ENCODE data around the gene KCNJ15.

- RRBS, result no CpG with 5 or more reads among the region's 6 CpGs
CAGE:
- cytosol, long polyA plus RNA, result no peak
- long polyA plus RNA, result no peak
- nucleus, long polyA plus RNA, result no peak
Observed at GRCh38 chr21:37207122-37207825, 59.9 kb downstream of the VPS26C start.

DNA sequence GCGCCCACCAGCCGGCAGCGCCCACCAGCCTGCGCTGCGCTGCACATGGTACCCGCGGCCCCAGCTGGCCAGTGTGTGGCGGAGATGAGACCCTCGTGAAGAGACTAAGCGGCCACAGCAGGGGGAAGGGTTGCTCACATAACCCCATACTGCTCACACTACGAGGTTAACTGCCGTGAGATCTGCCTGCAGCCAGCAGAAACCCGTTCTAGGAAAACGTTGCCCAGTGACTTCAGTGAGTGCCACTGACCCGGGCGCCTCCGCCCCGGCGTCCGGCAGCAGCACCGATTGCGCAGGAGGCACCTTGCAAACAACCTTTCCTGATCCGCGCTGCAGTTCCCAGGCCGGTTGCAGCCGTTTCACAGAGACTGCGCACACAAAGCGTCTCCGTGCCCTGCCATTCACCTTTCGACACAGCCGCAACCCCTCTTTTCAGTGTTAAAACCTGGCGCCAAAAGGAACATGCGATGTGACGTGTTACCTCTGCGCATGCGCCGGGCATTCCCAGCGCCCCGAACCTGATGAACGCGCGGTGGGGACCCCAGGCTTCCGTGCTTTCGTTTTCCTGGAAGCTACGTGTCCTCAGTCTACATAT, 9.1 kb downstream of the VPS26C start:
- RRBS, result 4% methylated on average over 8 of the region's 45 CpGs
CAGE:
- cytosol, long polyA plus RNA, result no peak
- long polyA plus RNA, result no peak
- nucleus, long polyA plus RNA, result no peak

DNA sequence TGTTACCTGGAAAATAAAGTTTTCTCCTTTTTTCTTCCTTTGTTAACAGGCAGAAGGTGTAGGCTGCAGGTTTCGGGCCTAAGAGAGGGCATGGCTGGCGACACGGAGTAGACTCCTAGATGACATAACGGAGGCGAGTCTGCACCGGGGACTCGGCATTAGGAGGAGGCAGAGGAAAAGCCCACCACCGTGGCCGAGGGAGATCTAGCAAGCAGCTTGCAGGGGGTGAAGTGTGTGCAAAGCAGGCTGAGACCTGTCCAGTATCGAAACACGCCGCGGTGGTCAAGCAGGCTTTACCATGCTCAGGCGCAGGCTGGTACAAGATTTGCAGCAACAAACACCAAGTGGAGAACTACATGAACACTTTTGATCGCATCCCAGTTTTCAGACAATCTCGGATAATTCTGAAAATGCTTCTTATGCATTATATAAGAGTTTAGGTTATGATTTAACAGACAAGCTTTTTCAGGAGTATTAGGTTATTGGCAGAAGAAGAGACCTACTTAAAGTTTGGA, 8.6 kb downstream of the VPS26C start:
- RRBS, result no CpG with 5 or more reads among the region's 16 CpGs
CAGE:
- cytosol, long polyA plus RNA, result no peak
- long polyA plus RNA, result no peak
- nucleus, long polyA plus RNA, result no peak

DNA sequence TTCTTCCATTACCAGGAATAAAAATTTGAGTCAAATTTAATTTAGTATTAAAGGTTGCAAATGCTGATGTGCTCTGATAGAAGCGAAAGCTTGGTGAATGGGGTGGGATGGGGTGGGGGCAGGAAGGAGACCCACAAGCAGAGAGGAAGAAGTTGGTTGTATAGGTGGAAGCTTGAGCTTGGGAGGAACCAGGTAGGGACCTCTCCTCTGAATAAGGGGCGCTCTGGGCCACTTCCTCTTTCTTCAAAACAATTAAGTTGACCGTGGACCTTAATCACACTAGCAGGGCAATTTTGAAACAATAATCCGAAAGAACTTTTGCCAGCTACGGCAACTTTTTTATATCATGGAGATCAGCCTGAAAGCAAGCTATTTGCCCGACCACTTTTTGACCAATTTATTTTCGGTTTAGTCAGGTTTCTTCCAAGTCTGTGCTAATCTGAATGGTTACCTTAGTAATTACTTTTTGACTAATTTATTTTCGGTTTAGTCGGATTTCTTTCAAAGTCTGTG, 1.8 kb upstream of the DYRK1A start:
- RRBS, result no CpG with 5 or more reads among the region's 9 CpGs
CAGE:
- cytosol, long polyA plus RNA, result no peak
- long polyA plus RNA, result no peak
- nucleus, long polyA plus RNA, result no peak

DNA sequence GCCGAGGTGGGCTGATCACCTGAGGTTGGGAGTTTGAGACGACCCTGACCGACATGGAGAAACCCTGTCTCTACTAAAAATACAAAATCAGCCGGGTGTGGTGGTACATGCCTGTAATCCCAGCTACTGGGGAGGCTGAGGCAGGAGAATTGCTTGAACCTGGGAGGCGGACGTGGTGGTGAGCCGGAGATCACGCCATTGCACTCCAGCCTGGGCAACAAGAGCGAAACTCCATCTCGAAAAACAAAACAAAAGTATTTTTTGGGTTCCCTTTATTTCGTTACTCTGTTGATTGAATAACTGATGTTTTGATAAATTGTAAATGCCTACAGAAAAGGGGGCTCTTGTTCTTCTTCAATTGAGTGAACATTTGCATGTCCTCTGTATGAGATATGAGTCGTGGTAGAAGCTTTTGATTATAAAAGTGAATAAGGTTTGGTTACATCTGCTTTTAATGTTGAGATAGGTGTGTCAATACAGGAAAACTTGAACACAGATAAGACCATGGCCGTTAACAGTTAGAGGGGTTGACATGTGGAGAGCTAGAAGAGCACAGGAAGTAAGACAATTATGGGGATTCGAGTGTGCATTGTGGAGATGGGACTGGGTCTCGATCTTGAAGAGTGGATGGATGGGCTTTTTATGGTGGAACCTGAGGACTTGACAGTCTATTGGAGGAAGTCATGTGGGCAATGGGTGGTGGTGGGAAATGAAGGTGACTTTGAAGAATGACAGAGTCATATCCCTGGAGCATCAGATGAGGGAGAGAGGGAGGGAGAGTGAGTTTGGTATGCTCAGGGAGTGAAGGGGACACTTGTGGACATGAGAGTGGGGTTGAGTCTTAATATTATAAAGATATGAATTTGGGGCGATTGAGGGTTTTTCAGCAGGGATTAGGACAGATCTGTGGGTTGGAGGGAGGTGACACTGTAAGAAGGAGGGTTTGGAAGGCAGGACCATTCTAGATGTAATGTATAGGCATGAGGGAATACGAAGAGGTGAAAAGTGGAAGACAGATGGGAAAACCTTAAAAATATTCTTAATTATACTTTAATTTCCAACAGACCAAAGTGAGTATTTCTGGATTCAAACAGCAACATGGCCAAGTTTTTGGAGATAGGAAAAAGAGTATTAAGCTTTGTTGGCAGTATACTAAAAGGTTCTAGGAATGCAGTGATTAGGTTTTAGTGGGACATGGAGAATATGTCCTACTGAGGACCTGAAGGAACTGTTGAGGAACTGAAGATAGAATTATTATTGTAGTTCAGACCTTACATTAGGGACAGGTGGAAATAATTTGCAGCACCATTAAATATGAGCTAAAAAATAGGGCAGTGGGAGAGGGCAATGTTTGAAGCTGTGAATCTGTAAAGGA, 12.2 kb downstream of the DYRK1A start:
- RRBS, result no CpG with 5 or more reads among the region's 17 CpGs
CAGE:
- cytosol, long polyA plus RNA, result no peak
- long polyA plus RNA, result no peak
- nucleus, long polyA plus RNA, result start-site peak on the plus strand centred at position 731 of the sequence, 417 bp wide, 96 and 74 reads in 2 replicates

DNA sequence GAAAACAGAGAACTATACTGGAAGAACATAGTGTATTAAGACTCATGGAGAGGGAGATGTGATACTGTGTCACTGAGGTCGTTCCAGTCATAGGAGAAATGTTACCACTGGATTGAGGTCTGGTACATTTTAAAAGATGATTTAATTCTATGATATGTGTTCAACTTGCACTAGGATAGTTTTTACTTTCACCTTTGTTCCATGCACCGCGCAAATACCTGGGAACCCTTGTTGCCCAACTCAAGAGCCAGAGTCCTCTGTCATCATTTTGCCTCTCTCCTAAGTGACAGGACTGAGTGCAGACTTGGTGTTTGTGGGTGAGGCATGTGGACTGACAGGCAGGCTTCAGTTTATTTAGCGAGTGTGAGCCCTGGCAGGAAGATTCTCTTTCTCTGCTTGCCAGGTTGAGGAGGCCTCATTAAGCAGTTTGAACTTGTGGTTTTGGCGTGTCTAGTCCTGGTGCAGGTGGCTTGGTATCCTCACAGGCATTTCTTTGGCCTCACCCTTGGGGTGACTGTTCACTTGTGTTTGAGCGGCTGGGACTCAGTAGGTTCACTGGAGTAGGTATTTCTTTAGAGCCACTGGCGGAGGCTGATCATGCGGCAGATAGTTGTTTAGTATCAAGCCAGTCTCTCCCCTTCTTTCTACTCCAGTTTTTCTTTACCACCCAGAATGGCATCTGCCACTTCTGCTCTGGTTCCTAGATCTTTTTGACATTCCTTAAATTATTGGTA, 63.9 kb downstream of the DYRK1A start:
- RRBS, result no CpG with 5 or more reads among the region's 8 CpGs
CAGE:
- cytosol, long polyA plus RNA, result no peak
- long polyA plus RNA, result no peak
- nucleus, long polyA plus RNA, result no peak

- RRBS, result no CpG with 5 or more reads among the region's 4 CpGs
CAGE:
- cytosol, long polyA plus RNA, result no peak
- long polyA plus RNA, result no peak
- nucleus, long polyA plus RNA, result no peak
Observed at GRCh38 chr21:37436504-37437138, 70.0 kb downstream of the DYRK1A start.

GRCh38 chr21:37480218-37480954, 113.8 kb downstream of the DYRK1A start:
- RRBS, result no CpG with 5 or more reads among the region's 6 CpGs
CAGE:
- cytosol, long polyA plus RNA, result no peak
- long polyA plus RNA, result no peak
- nucleus, long polyA plus RNA, result no peak

GRCh38 chr21:37512037-37512713, 145.6 kb downstream of the DYRK1A start:
- RRBS, result no CpG with 5 or more reads among the region's 10 CpGs
CAGE:
- cytosol, long polyA plus RNA, result no peak
- long polyA plus RNA, result no peak
- nucleus, long polyA plus RNA, result no peak

DNA sequence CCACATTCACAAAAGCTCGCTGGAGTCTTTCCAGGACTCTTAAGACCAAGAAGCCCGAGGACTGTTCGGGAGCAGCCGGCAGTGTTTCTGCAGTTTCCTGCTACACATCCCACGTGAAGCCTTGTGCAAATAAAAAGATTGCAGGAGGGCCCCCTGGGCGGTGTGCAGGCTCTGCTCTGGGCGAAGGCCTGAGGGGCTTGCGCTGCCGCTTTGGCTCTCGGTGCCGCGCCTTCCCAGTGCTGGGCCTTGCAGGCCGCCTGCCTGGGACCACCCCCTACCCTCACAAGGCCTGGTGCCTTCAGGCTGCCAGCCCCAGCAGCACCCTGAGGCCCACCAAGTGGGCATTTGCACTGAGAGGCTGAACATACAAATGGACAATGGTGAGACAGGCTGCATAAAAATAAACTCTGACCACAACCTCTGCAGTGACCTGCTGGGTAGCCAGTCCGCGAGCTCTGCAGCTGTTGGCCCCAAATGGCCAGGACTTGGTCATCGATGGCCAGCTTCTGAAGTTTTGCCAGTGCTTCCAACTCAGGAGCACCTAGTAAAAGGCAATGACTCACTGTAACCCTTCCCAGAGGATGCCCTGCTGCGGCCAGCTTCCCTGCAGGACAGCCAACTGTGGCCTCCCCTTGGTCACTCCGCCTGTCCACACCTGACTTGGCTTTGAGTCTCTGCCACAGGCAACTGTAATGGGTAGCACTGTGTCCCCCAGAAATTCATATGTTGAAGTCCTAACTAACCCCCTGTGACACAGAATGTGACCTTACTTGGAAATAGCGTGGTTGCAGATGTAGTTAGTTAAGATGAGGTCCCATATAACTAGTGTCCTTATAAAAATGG, 185.3 kb downstream of the DYRK1A start:
- RRBS, result no CpG with 5 or more reads among the region's 19 CpGs
CAGE:
- cytosol, long polyA plus RNA, result no peak
- long polyA plus RNA, result no peak
- nucleus, long polyA plus RNA, result no peak

- RRBS, result no CpG with 5 or more reads among the region's 14 CpGs
CAGE:
- cytosol, long polyA plus RNA, result no peak
- long polyA plus RNA, result no peak
- nucleus, long polyA plus RNA, result no peak
Observed at GRCh38 chr21:37564324-37564911, 197.8 kb downstream of the DYRK1A start.

- RRBS, result no CpG with 5 or more reads among the region's 9 CpGs
CAGE:
- cytosol, long polyA plus RNA, result no peak
- long polyA plus RNA, result no peak
- nucleus, long polyA plus RNA, result no peak
Observed at GRCh38 chr21:37567128-37567831, 200.7 kb downstream of the DYRK1A start.

DNA sequence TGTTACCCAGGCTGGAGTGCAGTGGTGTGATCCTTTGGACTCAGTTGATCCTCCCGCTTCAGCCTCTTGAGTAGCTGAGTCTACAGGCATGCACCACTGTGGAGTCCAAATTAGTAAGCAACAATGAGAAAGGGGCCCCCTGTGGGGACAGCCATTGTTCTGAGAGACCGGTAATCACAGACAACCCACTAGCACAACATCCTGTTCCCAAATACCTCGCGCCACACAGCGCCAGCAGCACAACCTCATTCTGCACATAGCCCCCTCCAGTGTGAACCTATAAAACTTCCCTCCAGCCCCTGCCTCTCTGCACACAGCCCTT, 226.4 kb downstream of the DYRK1A start:
- RRBS, result no CpG with 5 or more reads among the region's 5 CpGs
CAGE:
- cytosol, long polyA plus RNA, result no peak
- long polyA plus RNA, result no peak
- nucleus, long polyA plus RNA, result no peak

DNA sequence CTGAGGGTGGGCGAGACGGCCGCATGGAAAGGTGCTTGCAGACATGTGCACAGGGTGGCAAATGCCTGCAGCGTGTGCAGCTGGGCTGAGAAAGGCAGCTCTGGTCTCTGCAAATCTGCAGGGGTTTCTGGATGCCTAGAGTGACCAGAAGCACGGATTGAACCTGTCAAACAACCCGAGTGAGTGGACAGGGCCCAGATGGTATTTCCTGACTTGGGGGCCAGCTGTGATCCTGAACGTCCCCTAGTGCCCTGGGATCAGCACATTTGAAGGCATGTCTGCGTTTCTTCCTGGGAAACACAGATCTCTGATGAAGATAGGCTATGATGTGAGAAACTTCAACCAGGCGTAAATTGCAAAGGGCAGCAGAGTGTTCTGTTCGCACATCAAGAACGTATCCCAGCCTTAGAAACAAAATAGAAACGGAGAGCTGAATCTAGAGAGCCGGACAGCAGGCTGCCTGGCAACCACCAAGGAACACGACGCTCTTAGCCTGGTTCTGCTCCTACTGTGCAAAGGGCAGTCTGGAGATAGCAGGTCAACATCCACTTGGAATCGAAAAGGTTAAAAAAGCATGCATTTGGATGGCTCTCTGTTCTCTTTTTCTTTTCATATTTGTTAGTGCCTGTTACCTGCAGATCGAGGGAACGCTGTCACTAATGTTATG, 163.0 kb downstream of the KCNJ6 start:
- RRBS, result no CpG with 5 or more reads among the region's 18 CpGs
CAGE:
- cytosol, long polyA plus RNA, result no peak
- long polyA plus RNA, result no peak
- nucleus, long polyA plus RNA, result no peak

DNA sequence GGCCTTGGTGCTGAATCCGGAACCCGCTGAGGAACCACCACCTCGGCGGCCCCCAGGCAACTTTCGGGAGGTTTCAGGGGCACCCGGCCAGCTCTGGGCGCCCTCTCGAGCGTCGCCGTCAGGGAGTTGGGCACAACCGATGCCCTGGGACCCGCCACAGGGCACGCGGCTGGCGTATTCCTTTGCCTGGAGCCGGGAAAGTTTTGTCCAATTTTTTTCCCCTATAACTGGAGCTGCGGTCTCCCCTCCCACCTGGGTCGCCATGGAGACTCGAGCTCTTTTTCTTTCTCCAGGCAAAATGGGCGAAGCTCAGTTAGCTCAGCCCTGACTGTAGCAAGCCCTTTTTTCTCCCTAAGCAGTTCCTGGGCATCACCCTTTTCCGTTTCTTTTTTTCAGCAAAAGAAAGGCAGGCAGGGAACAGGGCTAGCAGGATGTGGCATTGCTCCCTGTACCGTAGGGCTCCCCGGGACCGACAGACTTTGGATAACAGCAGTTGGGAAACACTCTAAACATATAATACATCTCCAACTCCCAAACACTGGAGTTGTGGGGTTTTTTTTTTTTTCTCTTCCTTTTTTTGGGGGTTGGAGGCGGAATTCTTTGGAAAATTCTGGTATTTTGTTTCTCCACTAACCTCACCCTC, 1.8 kb downstream of the KCNJ6 start:
- RRBS, result 6% methylated on average over 15 of the region's 26 CpGs
CAGE:
- cytosol, long polyA plus RNA, result no peak
- long polyA plus RNA, result no peak
- nucleus, long polyA plus RNA, result no peak

DNA sequence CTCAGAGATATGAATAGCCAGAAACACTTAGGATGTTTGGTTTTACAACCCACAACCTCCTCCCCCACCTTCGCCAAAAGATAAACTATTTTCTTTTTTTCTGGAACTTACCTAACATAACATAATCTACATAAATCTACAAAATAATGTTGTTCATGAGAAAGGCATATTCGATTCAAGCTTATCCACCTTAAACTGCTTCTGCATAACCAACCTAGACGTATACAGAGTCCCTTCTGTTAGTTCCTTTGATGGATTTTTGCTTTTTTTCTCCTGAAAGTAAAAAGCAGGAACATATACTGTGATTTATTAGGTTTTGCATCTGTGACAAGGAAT, 85.3 kb upstream of the KCNJ15 start:
- RRBS, result no CpG with 5 or more reads among the region's 3 CpGs
CAGE:
- cytosol, long polyA plus RNA, result no peak
- long polyA plus RNA, result no peak
- nucleus, long polyA plus RNA, result no peak

DNA sequence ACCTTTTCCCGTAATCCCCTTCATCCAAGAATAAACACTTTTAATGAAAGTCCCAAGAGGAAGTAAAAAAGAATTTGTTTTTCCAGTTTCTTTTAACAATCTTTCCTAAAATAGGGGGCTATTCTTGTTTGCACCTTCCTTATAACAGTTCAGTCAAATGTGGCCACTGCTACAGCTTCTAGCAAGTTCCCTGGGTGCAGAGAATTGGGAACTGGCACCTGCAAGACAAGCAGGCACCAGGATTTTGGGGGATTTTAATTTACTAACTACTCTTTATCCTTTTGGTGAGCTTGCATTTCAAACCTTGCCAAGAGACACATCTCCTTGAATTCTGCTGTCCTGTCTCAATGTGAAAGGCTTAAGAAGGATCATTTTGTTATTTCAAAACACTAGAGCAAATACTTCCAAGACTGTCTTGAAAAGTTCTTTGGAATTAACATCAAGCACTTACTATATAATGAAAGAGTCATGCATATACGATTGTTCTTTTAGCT, 43.7 kb upstream of the KCNJ15 start:
- RRBS, result no CpG with 5 or more reads among the region's 2 CpGs
CAGE:
- cytosol, long polyA plus RNA, result no peak
- long polyA plus RNA, result no peak
- nucleus, long polyA plus RNA, result no peak

DNA sequence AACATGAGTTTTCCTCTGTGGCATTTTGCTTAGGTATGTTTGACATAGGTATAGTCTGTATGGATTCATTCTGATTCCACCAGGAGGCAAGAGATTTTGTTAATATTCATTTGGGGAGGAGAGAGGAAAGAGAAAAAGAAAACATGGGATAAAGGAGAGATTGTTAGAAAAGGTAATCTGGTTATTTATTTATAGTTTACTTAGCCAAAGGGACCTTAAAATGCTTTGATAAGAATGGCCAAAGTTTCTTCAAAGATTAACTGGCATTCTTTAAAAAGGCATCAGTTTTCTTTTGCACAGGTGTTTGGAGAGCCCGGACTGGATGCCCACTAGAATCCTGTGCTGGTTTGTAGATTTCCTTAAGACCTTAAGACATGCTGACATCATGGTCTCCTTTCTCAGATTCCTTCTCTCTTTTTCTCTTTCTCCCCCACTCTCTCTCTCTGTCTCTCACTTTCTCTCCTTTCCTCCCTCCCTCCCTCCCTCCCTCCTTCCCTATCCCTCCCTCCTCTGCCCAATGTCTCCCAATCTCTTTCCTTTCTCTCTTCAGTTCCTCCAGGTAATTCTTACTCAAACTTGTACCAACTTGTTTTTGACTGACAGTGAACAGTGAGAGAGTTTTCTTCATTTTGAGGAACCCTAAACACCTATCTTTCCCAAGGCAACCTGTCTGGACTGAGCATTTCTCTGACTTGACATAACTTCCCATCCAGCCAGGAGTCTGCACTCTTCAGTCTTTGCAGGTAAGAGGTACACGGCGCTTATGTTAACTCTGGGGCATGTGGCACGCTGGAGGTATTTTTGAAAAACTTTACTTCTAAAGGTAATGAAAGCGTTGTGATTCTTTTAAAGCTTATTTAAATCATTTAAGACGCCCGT, at the start of gene KCNJ15:
TSS of gene KCNJ15 (plus strand) at position 549 of the 879 bp plus-strand sequence.
- RRBS, result no CpG with 5 or more reads among the region's 7 CpGs
CAGE:
- cytosol, long polyA plus RNA, result no peak
- long polyA plus RNA, result no peak
- nucleus, long polyA plus RNA, result no peak

DNA sequence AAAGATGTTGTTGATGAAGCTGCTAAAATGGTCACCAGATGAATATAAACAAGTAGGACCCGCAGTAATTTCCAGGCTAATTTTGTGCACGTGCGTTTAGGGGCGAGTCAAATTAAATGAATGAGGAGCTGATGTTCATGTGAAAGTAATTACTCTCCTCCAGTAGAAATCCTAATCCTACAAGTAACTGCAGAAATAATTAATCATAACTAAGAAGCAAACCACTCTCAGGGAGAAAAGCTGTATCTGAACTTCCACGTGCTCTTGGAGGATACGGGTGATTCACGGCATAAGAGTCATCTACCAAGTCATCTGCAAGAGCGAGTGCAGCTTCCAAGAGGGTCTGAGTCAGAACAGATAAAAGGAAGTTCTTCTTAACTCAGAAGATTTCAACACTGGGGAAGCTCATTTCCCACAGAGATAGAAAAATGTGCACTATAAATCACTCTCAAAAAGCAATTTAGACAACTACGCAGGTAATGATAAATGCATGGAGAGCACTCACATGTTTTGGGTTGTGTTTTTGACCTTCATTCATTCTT, 20.6 kb downstream of the KCNJ15 start:
- RRBS, result no CpG with 5 or more reads among the region's 9 CpGs
CAGE:
- cytosol, long polyA plus RNA, result no peak
- long polyA plus RNA, result no peak
- nucleus, long polyA plus RNA, result no peak

- RRBS, result no CpG with 5 or more reads among the region's 6 CpGs
CAGE:
- cytosol, long polyA plus RNA, result no peak
- long polyA plus RNA, result no peak
- nucleus, long polyA plus RNA, result no peak
Observed at GRCh38 chr21:38306437-38306912, 49.7 kb downstream of the KCNJ15 start.

All from IMR-90 (cell line).